ENCODE measurements around a stretch of chr6.

- PRO-cap = no peak
Observed at GRCh38 chr6:134247272-134247867, 70.5 kb downstream of the SGK1 start.

DNA sequence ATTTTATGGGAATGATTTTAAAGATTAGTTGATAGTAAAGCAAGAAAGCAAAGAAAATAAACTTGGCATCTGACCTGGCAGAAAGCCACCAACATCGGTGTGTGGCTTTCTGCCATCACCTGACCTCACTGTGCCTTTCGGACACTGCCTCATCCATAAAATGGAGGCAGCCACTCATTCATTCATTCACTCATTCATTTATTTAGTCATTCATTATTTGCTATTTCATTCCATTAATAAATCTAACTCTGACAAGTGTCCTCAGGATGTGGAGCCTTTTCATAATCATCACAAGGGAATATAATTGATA is 773 bp upstream of the SGK1 start:
- PRO-cap = no peak

GRCh38 chr6:134460841-134461369 is 143.0 kb upstream of the SGK1 start:
- PRO-cap = no peak

GRCh38 chr6:134530748-134531228 is 212.9 kb upstream of the SGK1 start:
- PRO-cap = no peak

- PRO-cap = no peak
Observed at GRCh38 chr6:134630434-134631309, 312.8 kb upstream of the SGK1 start.

DNA sequence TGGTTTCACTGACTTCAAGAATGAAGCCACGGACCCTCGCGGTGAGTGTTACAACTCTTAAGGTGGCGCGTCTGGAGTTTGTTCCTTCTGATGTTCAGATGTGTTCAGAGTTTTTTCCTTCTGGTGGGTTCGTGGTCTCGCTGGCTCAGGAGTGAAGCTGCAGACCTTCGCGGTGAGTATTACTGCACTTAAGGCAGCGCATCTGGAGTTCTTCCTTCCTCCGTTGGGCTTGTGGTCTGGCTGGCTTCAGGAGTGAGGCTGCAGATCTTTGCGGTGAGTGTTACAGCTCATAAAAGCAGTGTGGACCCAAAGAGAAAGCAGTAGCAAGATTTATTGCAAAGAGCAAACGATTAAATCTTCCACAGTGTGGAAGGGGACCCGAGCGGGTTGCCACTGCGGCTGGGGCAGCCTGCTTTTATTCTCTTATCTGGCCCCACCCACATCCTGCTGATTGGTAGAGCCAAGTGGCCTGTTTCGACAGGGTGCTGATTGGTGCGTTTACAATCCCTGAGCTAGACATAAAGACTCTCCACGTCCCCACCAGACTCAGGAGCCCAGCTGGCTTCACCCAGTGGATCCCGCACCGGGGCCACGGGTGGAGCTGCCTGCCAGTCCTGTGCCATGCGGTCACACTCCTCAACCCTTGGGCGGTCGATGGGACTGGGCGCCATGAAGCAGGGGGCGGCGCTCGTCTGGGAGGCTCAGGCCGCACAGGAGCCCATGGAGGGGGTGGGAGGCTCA is 315.2 kb upstream of the SGK1 start:
- PRO-cap = no peak

- PRO-cap = no peak
Observed at GRCh38 chr6:134678565-134678953, 271.3 kb downstream of the ALDH8A1 start.

DNA sequence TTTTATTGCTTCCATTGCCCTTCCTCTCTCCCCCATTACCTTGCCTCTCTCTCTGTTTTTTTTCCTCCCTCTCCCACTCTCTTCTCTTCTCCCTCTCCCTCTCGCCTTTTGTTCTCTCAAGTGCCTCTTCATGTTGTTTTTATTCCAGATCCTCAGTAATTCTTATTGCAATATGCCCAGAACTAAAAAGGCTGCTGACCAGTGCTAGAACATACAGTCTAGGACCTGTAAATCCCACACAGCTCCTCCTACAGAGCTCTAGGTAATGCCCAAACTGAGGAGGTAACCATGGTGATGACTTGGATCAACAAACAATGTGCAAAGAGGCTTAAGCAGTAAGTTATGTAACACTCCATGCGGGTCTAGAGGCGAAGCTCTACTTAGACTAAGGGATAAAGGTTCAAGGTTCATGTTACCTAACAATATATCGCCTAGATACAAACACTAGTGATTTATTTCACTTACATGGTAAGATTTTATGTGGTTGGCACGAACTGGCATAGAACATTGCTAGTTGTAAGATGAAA is 242.6 kb downstream of the ALDH8A1 start:
- PRO-cap = no peak

- PRO-cap = no peak
Observed at GRCh38 chr6:134720509-134721342, 229.2 kb downstream of the ALDH8A1 start.

- PRO-cap = no peak
Observed at GRCh38 chr6:134830793-134831395, 119.0 kb downstream of the ALDH8A1 start.

GRCh38 chr6:134918362-134918561 is 31.6 kb downstream of the ALDH8A1 start:
- PRO-cap = no peak

DNA sequence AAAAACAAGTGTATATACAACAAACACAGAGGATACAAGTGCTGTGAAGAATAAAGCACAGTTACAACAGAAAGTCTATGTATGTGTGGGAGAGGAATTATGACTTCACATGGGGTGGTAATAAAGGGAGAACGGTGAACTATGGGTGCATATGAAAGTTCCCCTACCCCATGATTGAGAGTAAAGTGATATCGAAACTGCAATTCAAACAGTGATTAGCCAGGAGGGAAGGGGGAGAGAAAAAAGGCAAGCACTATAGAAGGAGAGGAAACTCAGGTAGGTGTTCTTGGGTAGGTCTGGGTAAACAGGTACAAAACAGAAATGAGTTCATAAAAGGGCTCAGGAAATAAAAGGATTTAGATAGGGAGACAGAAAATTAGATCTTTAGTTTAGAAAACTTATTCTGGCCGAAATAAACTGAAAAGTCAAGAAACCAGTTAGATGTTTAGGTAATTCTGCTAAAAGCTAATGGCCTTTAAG is 24.4 kb downstream of the HBS1L start:
- PRO-cap = no peak

- PRO-cap = no peak
Observed at GRCh38 chr6:135218250-135219216, 37.4 kb downstream of the MYB start.

- PRO-cap = no peak
Observed at GRCh38 chr6:135251865-135252443, 70.8 kb downstream of the MYB start.

DNA sequence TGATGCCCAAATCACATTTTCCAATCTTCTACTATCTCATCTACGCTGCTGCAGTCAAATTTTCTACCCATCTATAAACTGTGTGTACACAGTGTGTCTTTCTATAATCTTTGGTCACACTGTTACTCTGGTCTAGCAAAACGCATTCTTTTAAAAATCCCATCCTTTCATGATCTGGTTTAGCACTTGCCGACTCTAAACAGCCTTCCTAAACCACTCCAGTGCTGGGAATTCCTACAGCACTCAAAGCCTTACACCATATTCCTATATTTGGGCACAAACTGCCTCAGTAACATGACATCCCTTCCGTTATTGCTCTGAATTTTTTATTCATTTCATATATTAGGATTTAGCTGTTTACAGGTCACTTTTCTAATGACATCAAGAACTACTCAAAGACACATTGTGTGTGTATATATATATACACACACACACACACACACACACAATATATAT is 145.2 kb downstream of the AHI1 start:
- PRO-cap = no peak

DNA sequence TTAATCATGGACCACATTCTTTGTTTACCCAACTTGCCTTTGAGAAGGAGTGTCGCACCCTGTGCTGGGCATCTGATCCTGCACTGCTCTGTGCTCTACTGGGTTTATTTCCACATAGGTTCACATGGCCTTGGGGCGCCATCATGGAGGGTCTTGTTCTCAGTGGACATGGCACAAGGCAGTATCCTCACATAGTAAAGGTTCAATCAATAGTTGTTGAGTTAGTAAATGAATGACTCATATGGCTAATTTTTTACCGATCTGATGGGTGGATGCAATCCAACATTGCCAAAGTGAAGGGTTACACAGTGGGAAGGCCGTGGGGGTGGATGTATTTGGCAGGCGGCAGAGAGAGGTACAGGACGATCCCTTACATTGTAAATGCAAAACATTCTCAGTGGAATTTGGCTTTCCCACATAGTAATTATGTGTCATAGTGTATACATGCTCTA is 21.1 kb upstream of the PDE7B start:
- PRO-cap = no peak

DNA sequence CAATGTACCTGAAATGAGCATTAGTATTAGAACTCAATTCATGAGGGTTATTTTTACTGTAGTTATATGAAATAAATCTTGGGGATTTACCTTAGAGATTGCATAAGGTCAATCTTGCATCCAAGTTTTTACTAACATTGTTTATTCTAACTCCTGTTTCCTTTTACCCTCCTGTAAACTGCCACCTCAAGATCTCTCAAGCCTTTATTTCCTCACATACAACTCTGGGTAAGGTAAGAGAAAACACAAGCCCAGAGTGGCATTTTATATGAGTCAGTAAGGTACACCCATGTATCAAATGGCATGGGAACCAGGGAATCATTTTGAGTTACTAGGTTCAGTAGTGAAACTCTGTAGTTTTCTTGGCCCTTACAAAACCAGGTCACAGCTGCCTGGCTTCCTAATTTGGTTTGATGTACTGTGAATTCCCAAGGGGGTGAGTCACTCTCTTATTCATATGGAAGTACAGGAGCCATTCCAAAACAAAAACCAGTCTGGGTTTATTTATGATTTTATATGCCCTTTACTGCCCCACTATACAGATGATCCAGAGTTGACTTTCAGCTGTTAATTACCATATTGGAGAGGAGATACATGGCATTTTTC is 70.6 kb downstream of the PDE7B start:
- PRO-cap = no peak

DNA sequence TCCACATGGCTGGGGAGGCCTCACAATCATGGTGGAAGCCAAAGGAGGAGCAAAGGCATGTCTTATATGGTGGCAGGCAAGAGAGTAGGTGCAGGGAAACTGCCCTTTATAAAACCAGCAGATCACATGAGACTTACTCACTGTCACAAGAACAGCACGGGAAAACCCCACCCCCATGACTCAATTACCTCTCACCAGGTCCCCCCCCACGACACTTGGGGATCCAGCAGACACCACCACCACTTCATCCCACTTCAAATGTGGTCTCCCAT is 24.6 kb downstream of the MTFR2 start:
- PRO-cap = no peak

GRCh38 chr6:136517576-136518169 is 32.5 kb downstream of the MAP7 start:
- PRO-cap = no peak

DNA sequence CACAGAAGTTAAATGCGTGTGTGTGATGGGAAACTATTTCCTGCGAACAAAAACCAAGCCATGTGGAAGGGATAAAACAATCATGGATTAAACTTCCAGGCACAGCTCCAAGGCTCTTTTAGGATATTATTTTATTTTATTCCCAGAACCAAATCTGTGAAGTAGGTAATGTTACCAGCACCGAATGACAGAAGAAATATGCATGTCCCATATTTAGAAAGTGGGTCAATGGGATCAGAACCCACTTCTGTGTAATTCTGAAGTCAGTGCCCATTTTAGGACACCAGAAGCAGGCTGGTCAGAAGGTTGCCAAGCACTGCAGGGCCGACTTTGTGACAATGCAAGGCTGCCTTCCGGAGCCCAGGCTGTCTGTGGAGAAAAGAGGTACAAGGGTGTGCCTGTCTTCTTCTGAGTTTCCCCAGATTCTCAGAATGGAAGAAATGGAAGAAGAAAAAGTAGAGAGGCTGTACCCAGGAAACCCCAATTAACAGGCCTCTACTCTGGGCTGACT is 49.4 kb upstream of the MAP7 start:
- PRO-cap = no peak

Measured in mesothelial cell of epicardium (in vitro differentiated cells).